Natural killer cell (primary cell): ENCODE results near the gene CPT1A.

- PRO-cap, result no peak
These were observed 4.4 kb upstream of the C11orf24 start for GRCh38 chr11:68276141-68276623.

GRCh38 chr11:68314450-68315502, 2.4 kb downstream of the LRP5 start:
- PRO-cap, result no peak

DNA sequence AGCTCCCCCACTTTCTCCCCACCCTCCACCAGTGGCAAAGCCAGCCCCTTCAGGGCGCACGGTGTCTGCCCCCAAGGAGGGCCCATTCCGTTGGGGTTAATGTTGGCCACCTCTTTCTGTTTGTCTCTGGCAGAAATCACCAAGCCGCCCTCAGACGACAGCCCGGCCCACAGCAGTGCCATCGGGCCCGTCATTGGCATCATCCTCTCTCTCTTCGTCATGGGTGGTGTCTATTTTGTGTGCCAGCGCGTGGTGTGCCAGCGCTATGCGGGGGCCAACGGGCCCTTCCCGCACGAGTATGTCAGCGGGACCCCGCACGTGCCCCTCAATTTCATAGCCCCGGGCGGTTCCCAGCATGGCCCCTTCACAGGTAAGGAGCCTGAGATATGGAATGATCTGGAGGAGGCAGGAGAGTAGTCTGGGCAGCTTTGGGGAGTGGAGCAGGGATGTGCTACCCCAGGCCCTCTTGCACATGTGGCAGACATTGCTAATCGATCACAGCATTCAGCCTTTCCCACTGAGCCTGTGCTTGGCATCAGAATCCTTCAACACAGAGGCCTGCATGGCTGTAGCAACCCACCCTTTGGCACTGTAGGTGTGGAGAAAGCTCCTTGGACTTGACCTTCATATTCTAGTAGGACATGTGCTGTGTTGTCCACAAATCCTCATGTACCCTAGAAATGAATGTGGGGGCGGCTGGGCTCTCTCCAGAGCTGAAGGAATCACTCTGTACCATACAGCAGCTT, 22.1 kb upstream of the PPP6R3 start:
- PRO-cap, result no peak

- PRO-cap, result no peak
These were observed 93.8 kb upstream of the GAL start for GRCh38 chr11:68590578-68590921.

- PRO-cap, result bidirectional peak, plus-strand start at chr11:68842015, minus-strand start at chr11:68841916
These were observed at the start of gene CPT1A for GRCh38 chr11:68841499-68842237. Gene CPT1A (minus strand): TSS chr11:68841916.

GRCh38 chr11:69014146-69014950, 1.3 kb upstream of the MRGPRF start:
- PRO-cap, result no peak

GRCh38 chr11:69156500-69157089, 860 bp downstream of the SMIM38 start:
- PRO-cap, result no peak

DNA sequence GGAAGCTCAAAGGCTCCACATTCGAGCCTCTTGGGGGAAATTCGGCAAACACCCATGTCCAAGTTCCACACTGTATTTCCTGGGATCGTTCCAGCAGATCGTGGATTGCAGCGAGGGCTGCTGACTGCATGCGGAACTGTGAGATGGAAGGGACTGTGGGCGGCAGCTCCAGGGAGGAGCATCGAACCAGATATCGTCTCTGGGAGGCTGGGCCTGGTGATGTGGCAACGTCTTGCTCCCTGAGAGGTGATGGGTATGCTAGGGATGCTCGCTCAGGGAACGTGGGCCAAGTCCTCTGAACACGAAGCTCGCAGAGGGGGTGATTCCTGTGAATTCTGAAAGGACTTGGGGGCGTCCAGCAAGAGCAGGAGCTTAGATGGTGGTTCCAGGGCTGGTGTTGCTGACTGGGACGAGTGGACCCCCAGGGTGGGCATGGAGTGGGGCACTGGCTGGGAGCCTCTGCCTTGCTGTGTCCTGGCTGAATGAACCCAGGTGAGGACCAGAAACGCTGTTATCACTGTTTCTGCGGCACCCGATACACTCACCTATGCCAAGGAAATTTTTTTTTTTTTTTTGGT, 3.2 kb downstream of the SMIM38 start:
- PRO-cap, result no peak

GRCh38 chr11:69290777-69291489, 3.0 kb upstream of the MYEOV start:
- PRO-cap, result no peak

DNA sequence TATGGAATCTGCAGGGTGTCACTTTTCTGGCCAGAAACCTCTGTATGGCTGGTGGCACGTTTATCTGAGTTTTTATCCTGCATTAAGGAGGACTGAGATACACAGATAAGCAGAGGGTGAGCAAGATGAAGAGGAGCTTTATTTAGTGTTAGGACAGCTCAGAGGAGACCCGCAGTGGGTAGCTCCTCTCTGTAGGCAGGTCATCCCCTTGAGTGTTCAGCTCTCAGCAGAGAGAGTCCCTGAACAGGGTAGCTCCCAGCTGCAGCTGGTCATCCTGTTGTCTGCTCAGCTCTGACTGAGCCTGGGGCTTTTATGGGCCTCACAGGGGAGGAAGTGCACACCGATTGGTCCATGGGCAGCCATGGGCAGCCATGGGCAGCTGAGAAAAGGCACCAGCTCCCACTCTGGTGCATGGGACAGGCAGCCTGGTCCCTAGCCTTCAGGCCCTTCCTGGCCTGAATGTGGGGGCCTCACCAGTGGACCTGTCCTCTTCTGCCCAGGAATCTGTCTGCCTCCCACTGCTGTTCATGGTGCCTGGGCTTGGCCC, 54.5 kb downstream of the MYEOV start:
- PRO-cap, result no peak

- PRO-cap, result no peak
These were observed 66.1 kb downstream of the MYEOV start for GRCh38 chr11:69359877-69360700.

DNA sequence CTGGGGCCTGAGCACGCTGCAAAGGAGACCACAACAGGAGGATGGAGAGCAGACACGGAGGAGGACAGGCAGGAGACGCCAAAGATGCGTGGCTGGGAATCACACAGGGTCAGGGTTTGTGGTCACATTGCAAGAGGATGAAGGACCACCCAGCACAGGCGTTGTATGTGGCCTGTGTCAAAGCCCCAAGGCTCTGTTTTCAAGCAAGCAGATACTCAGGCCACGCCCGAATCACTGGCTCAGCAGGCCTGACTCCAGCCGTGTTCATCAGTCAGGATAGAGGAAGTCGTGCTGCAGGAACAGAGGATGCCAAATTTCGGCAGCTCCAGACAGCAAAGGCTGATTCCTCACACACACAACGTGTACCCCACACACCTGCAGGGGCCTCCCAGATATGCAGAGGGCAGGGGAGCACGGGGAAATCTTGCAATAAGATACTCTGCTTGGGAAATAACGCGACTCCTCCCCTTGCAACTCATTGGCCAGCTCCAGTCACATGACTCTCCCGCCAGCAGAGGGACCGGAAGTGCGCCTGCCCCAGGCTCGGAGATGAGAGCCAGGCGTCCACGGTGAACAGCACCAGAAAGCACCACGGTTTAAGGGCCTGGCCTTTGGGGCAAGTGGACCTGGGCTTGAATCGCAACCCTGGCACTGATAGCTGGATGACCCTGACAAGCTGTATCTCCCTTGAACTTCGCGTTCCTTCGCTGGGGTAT, 88.2 kb downstream of the MYEOV start:
- PRO-cap, result unidirectional peak, plus-strand start at position 551 of the sequence

- PRO-cap, result no peak
These were observed 126.5 kb downstream of the MYEOV start for GRCh38 chr11:69420407-69420917.

DNA sequence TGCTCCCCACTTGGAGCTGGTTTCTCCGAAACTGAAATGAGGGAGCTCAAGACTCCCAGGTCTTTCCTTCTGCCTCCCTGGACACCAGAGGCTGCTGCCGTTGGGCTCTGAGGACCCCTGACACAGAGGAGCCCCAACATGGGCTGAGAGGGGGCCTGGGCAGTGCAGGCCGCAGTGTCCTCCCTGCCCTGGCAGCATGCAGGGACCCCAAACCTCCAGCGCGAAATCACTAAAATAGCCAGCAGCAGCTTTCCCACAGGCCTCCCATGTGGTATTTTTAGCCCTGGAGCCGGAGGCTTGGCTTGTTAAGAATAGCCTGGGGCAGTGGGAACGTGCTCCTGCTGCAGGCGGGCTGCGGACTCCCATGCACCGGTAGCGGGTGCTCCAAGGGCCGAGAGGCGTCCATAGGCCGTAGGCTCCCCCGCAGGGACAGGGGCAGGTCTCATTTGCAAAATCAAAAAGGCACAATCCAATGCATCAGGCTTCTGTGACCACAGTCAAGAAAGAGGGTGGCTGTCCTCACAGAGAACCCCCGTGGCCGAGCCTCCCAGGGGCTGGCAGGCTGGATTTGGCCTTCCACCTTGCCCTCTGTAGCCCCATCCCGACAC, 151.6 kb upstream of the CCND1 start:
- PRO-cap, result no peak

DNA sequence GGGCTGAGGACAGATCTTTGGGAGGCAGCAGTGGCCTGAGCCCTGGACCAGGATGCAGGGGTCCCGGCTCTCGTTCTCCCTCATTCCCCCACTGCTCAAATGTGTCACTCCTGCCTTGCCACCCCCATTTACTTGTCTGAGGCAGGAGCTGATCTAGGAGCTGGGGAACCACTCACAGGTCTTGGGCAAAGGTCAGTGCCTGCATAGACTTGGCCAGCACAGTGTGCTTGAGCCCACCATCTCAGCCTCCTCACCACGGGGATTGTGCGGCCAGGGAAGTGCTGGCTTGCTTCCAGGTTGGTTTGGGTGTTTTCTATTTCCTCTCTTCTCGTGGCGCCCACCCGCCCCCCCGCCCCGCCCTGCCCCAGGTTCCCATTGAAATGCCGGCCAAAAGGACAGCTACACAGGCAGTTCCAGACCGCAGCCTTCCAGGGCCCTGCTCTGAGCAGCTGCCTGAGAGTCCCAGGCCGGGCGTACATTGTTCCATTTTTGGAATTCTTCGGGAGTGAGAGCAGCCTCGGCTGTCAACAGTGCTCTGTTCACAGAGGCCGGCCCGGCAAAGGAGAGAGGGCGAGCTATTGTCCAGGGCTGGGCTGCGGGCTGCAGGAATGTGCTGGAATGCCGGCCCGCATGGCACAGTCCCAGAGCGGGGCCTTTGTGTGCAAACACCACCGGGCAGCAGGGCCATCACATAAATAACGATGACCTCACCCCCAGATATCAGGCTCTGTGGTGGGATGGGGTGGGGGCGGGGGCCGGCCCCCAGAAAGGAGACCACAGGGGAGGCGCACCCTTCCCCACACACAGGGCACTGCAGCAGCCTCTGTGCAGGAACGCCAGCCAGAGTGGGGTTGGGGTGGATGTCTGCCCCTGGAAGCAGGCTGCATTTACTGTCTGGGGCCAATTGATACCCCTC, 143.9 kb upstream of the CCND1 start:
- PRO-cap, result no peak

- PRO-cap, result no peak
These were observed 8.2 kb downstream of the LTO1 start for GRCh38 chr11:69666797-69667435.

- PRO-cap, result no peak
These were observed 81.4 kb upstream of the FGF3 start for GRCh38 chr11:69900475-69901064.

GRCh38 chr11:70174698-70175680, 28.1 kb upstream of the FADD start:
- PRO-cap, result no peak

GRCh38 chr11:70188419-70188954, 14.6 kb upstream of the FADD start:
- PRO-cap, result no peak

GRCh38 chr11:70824599-70825366, 426.5 kb downstream of the CTTN start:
- PRO-cap, result no peak